Hair follicular keratinocyte (primary cell): ENCODE data around the gene PLN.

GRCh38 chr6:117540616-117541104, 58.2 kb downstream of the DCBLD1 start:
- RAMPAGE, long total RNA: no peak

DNA sequence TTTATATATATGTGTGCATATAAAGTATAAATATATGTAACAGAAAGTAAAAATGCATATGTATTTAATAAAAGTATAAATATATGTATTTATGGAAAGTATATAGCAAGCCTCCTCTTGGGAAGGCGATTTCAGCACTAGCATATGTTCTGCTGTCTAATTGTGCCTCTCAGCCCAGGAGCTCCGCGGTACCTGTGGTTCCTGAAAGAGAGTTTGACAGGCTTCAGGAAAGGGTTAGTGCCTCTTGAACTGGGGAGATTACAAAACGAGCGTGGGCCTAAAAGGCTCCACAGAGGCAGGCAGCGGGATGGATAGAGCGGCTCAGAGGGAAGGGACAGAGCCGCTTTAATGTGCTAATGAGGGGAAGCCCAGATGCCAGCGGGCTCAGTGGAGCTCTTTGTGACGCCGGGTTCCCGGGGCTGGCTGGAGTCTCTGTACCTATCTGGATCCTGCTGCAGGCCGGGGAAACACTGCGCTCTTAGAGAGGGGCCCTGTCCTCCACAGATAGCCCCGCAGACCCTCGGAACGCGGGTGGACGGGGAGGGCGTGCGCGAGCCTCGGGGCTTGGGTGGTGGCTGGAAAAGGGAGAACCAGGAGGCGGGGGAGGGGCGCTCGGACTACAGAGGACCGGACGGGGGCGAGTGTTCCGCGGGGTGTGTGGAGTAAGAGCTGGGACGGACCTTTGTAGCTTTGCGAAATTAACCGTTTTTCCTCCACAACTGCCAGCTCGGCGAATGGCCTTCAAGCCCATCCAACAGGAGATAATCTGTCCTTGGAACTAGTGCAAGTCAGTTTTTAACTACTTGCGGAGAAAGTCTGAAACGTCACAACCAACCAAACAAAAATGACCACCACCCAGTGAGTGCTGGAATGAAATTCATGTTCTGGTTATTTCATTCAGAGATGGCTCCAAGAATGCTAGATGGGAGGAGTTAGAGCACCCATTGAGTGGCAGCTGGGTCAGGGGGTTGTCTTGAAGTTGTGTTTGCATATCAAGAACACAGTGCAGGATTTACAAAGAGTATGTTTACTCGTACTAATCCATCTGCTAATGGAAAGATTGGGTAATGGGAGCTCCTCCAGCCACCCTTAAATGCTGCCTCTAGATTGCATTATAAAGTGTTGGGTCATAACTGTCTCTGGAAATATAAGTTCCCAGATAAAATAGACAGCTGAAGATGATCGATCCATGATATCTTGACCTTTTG, 13.0 kb downstream of the SLC35F1 start:
- RAMPAGE, long total RNA: no peak

GRCh38 chr6:118287446-118288118, 260.5 kb upstream of the PLN start:
- RAMPAGE, long total RNA: no peak

DNA sequence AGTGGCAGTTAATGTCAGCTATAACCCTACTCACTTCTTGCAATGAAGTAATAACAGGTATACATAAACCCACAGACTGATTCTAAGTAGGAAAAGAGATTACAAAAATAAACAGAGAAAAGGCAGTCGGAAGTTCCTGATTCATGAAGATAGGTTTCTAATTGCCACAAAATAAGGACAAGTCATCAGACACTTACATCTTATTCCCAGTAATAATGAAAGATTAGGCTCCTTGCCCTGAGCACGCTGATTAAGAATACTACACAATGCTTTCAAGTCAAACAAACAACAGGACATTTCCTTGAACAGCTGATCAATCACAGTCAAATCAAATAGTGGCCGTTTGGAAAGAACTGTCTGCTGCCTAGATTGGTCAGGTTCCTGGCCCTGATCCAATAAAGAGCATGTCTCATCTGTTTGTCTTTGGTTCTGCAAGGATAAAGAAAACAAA, 79.2 kb upstream of the PLN start:
- RAMPAGE, long total RNA: no peak

DNA sequence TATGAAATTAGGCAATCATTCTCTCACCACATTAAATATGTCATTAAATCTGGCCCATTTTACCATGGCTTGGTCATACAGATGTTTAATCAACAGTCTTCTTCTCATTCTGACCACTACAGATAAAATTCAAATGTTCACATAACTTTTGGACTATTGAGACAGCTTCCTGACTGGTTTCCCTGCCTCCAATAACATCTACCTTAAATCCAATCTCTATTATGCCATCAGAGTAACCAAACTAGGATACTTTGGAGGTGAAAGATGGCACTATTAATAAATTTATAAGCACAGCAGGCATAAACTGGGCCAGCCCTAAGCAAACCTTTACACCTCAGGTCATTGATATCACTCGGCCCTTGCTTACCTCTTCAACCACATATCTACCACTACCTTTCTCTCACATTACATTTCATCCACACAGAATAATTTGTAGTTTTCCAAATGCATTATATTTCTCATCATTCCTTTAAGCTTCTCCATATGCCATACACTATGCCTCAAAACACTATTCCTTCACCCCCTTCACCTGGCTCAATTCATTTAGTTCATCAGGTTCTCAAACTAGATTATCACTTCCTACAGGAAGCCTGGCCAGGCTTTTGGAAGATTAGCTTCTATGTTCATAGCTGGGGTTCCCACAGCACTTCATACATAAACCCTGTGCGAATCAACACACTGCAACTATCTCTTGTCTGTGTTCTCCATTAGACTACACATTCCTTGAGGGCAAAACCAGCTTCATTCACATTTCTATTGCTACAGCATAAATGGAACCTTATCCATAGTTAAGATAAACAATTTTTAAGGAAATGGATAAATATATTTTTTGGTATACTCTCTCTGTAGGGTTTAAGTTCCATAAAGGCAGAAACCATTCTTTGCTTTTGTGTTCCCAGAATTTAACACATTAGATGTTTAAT, 40.6 kb upstream of the PLN start:
- RAMPAGE, long total RNA: no peak

DNA sequence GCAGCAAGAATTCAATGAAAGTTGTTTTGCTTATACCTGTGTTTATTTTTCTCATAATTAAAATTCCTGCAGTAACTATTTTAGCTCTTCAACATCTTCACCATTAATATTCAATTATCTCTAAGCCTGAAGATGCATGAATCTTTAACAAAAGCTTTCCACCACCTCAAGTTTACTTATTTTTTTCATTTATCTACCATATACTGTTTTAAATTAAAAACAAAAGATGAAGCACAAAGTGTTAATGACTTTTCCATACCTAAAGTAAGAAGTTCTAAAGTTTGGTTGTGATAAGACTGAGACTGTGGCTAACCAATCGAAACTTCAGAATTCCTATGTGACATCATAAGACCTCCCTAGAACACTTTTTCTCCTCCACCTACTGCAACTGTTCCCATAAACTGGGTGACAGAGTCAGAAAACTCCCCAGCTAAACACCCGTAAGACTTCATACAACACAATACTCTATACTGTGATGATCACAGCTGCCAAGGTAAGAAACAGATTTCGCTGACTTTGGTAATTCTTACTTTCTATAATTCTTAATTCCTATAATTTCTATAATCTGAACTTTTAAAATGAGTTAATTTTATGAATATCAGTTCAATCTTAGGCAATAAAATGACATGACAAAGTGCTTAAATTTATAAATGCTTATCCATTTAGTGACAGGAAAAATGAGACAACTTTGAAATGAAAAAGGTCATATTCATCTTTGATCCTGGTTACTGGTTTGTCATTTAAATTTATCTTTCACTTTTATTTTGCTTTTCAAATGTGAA, at the start of gene PLN:
TSS of gene PLN (plus strand) at position 397 of the 782 bp plus-strand sequence.
- RAMPAGE, long total RNA: no peak

DNA sequence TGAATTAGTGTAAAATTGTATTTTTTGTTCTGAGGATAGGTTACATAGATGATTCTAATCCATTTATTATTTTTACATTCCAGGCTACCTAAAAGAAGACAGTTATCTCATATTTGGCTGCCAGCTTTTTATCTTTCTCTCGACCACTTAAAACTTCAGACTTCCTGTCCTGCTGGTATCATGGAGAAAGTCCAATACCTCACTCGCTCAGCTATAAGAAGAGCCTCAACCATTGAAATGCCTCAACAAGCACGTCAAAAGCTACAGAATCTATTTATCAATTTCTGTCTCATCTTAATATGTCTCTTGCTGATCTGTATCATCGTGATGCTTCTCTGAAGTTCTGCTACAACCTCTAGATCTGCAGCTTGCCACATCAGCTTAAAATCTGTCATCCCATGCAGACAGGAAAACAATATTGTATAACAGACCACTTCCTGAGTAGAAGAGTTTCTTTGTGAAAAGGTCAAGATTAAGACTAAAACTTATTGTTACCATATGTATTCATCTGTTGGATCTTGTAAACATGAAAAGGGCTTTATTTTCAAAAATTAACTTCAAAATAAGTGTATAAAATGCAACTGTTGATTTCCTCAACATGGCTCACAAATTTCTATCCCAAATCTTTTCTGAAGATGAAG, 10.8 kb downstream of the PLN start:
- RAMPAGE, long total RNA: no peak

DNA sequence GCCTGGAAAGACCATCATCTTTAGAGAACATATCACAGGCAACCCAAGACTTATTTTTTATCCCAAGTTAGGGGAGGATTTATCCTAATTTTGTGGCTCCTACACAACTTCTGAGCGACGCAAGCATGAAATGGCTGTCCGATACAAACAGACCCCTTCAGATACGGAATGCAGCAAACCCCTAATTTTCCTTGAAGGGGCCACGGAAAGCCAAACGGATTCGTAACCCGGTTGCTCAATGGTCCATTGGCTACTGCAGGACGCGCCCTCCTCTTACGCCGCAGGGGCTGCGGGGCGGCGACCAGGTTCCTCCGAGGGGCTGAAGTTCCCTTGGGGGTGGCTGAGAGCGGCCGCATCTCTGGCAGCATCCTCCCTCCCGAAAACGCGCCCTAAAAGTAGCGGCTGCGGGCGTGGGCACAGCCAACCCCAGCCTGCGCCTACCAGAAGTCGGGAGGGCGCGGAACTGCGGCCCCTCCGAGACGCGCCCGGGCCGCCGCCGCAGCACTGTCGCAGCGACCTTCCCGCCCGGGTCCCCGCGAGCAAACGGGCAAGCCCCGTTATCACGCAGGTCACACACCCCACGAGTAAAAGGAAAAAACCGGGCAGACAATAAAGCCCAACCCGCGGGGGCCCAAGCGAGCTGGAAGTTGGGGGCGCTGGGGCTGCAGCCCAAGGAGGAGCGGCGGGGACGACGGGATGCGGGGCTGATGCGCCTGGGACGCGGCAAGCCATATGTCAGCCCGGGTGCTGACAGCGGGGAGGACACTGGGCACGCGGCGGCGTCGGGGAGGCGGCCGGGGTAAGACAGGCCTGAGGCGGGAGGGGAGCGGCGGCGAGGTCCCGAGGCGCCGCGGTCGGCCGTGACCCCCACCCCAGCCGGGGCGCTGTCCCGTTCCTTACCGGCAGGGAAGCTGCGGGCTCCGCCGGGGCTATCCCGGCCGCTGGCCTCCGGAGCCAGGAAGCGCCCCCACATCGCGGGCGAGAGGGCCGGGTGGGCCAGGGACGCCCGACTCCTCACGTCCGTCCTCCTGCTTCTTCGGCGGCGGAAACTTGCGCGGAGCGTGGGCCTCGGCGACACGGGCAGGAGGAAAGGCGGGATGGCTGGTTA, 740 bp downstream of the CEP85L start:
- RAMPAGE, long total RNA: no peak

- RAMPAGE, long total RNA: no peak
Measured at GRCh38 chr6:118651881-118652173, 436 bp upstream of the CEP85L start.

- RAMPAGE, long total RNA: no peak
Measured at GRCh38 chr6:118664902-118665505, 13.6 kb upstream of the CEP85L start.

- RAMPAGE, long total RNA: no peak
Measured at GRCh38 chr6:119076989-119077666, 1.3 kb downstream of the FAM184A start.

DNA sequence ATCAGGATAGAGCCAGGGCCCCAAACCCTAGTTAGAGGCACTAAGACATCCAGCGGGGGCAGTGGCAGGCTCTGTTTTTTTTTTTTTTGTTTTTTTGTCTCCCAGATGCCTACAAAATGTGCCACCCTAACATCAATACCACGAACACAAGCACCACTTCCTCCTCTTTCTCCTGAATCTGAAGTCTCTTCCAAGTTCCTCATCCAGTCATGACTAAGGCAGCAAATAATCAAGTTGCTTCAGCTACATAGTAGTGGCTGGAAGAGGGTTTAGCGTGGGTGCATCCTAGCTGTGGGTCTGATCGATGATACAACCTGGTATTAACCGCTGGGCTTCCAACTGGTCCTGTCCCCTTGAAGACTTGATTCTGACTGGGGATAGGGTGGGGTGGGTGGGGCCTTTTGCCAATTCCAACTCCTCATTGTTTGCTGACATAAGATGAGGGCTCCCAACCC, 68.6 kb upstream of the FAM184A start:
- RAMPAGE, long total RNA: no peak

GRCh38 chr6:119201032-119201930, 122.8 kb upstream of the FAM184A start:
- RAMPAGE, long total RNA: no peak

- RAMPAGE, long total RNA: no peak
Measured at GRCh38 chr6:119248039-119248585, 101.4 kb downstream of the MAN1A1 start.

DNA sequence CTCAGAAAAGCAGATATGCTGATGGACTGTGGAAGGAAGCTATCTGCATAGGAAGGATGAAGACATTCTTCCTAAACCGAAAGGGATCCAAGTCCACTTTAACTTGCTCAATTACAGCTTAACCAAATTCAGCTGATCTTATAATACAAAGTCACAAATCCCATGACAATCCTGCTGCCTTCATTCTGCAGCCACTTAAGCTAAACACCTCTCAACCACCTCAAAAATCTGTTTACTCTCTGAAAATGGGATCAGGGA, 2.6 kb downstream of the MAN1A1 start:
- RAMPAGE, long total RNA: no peak

DNA sequence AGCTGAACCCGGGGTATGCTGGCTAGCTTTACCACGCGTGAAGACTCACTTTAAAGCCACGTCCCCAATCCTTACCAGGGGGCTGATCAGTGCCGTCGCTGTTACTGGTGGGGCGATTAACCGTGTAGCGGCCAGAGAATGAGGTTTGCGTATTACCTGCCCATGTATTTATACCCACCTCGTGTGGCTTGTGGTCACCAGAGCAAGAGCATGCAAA, 1.6 kb downstream of the MAN1A1 start:
- RAMPAGE, long total RNA: no peak

- RAMPAGE, long total RNA: no peak
Measured at GRCh38 chr6:119498335-119498757, 148.8 kb upstream of the MAN1A1 start.

GRCh38 chr6:119985063-119985282, 635.4 kb upstream of the MAN1A1 start:
- RAMPAGE, long total RNA: no peak

DNA sequence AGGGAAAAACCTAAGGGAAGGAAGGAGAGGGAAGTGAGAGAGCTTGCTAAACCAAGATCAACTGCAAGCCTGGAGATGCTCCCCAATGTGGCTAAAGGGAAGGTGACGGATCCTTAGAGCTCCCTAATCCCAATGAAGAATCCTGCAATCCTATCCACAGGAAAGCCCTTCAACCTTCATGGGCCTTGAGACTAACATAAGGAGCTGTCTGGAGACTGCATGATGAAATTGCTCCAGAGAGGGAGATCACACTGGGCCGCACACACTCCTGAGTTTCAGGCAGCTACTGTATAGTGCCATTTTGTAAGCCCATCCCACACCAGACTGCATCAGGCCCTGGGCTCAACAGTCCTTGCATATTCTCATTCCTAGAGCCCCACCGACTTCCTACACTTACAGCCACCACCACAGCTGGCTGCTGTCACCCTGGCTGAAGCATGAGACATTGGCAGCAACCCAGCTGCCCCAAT, 877.2 kb upstream of the MAN1A1 start:
- RAMPAGE, long total RNA: no peak

GRCh38 chr6:121335115-121335816, 986 bp upstream of the TBC1D32 start:
- RAMPAGE, long total RNA: no peak